LUHMES (cell line): ENCODE measurements around a stretch of chr2.

DNA sequence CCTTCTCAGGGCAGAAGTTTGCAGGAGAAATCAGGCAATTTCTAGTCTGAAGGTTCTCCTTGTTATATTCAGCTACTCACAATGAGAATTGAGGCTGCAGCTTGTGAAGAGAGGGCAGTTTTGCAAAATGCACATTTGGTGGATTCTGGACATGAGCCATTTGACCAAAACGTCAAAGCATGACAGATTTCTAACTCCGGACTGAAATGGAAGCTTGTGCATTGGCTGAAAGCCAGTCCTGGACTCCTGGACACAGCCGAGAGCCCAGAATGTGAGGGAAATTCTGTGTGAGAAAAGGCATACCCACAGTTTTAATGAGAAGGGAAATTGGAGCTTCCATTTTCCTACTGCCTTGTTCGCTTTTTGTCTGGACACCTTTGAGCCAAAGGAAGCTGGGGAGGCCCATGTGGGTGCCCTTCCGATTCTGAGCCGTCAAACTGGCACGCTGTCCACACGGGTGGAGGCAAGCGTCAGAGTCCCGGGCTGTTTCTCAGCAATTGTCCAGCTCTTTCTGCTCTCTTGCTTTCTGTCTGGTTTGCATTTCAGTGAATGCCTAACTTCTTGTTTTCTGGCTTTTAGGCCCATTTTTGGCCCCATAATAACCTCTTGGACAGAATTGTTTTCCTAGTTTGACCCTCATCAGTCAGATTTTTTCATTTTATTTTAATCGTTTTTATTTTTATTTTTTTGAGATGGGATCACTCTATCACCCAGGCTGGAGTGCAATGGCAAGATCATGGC is 23.8 kb upstream of the ROCK2 start:
- PRO-cap = no peak

GRCh38 chr2:11377863-11378472 is 33.5 kb upstream of the ROCK2 start:
- PRO-cap = no peak

- PRO-cap = no peak
Observed at GRCh38 chr2:11696807-11697891, 27.2 kb upstream of the NTSR2 start.

DNA sequence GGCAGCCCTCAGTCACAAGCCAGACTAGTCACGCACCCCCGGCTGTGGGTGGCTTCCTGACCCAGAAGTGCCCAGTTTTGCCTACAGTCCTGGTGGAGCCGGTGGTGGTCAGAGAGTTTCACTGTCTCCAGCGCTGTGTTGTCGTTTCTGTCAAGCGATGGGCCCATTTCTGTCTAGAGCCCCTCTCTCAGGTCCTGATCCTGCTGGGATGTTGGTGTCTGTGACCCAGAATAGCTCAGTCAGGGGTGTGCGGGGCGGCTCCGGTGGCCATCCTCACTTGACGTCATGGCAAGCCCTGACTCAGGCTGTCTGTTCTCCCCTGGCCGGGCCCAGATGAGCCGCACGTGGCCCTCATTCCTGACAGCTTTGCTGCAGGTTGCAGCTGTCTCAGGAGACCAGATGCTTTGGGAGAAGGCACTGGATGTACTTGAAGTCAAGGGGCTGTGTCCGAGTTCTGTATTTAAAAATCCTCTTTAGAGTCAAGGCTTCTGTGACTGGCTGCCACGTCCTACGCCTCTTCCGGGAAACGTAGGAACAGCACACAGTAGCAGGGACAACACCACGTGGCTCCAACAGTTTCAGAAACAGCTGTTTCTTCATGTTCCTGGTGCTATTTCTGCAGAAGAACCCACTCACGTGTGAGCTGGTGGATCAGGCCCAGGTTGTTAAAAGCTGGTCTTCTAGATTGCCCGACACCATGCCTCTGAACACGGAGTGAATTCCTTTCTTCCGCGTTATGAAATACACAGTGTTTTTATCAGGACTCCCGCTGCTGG is 28.1 kb upstream of the NTSR2 start:
- PRO-cap = no peak

DNA sequence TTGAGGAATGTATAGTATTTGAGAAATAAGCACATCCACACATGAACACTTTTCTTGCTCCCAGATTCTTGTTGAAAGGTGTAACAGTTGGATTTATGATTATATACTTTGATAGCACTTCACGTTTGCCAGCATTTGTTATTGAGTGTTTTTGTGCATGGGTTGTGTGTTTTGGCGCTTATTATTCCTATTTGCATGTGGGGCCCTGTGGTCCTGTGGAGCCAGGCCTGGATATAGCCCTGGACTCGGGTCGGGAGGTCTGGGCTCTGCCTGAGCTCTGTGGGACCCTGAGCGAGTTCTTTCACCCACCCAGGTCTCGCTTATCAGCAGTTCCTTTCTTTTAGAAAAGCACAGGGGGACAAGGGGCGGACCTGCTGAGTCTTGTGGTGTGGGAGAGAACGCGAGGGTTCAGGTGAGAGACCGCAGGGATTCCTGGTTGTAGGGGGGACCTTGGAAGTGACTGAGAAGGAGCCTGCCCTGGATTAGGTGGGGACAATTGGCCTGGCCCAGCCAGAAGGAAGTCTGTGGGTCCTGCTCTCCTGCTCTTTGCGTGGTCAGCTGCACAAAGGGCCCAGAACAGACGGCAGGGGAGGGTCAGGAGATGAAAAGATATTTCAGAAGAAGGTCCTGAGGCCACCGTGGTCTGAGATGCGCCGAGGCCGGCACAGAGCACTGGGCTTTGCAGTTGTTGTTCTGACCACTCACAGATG is 1.4 kb downstream of the LPIN1 start:
- PRO-cap = no peak

DNA sequence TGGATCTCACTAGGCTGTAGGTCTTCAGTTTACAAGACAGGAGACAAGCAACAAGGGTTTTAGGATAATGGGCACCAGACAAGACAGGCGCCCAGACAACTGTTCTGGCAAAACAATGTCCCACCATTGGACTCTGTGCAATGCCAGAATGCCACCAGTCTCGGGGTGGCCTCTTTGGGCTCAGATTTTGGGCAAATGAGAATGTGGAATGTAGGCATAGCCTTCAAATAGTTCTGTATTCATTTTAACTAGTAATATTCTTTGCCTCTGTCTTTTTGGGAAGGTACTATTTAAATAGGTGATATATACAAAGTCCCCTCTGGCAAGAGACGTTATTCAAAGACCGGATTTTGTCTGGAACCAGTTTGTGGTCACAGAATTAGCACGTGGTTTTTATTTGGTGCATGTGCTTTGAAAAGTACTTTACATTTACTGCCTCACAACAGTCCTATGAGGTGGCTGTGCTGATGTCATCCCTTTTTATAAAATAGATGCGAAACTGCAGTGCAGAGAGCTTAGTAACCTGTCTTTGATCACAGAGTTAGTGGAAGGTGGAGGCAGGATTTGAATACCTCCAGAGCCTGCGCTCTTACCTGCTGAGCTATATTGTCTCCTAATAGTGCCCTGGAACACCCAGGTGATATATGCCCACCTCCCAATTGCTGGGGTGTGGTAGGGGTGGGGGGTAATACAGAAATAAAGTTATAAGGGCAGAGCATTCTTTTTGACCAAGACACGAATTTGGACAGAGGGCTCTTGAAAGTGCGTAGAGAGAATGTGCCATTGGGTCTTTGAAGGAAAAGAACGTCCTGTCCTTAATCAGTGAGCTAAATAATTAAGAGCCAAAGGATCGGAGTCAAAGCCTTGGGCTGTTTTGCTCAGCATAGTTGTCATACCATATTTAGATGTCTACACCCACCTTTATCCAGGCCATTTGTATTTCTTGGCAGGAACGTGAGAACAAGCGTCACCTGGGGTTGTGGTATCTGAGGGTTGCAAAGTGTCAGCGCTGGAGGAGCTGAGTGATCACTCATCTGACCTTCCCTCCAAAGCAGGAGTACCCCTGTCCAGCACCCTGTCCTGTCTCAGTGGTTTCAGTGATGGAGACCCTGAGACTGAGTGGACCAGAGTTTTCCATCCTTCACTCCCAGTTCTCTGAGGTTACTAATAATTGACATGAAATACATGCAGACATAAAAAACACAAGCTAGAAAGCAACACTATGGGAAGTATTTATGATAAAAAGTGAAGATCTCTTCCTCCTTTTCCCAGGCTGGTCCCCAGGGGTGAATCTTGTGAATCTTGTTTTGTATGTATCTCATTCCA is 4.2 kb downstream of the LPIN1 start:
- PRO-cap = no peak

- PRO-cap = no peak
Observed at GRCh38 chr2:11867035-11867411, 120.6 kb downstream of the LPIN1 start.

DNA sequence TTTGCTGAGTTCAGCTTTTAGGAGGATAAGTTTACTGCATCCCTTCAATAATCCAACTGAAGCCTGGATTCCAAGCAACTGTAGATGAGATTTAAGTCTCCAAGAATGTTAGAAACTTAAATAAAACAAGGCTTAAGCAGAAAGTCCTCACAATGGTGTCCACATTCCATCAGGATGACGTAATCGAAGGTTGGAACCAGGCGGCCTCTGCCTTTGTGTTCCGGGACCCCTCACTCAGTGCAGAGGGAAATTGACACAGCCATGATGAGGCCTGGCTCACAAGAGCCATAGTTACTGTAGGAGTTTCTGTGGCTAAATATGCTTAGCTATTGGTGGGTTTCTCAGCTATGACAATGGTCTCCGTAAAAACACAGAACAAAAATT is 260.5 kb downstream of the LPIN1 start:
- PRO-cap = no peak

- PRO-cap = no peak
Observed at GRCh38 chr2:12079353-12079770, 332.9 kb downstream of the LPIN1 start.

DNA sequence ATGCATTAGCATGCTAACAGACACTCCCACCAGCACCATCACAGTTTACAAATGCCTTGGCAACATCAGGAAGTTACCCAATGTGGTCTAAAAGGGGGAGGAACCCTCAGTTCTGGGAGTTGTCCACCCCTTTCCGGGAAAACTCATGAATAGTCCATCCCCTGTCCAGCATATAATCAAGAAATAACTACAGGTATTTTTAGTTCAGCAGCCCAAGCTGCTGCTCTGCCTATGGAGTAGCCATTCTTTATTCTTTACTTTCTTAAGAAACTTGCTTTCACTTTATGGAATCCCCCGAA is 337.6 kb downstream of the LPIN1 start:
- PRO-cap = no peak

DNA sequence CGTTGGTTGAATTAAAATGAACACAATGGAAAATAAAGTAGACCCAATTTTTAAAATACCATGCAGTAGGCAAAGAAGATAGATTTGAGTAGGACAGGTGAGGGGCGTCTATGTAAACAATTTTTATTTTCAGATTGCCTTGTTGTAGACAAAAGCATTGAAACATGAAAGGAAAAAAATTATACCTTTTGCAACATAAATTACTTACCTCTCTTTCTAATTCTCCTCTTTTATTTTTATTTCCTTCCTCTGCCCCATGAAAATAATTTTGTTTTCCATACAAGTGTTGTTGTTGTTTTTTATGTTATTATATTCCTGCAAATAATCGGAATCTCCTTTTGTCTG is 344.4 kb downstream of the LPIN1 start:
- PRO-cap = no peak

DNA sequence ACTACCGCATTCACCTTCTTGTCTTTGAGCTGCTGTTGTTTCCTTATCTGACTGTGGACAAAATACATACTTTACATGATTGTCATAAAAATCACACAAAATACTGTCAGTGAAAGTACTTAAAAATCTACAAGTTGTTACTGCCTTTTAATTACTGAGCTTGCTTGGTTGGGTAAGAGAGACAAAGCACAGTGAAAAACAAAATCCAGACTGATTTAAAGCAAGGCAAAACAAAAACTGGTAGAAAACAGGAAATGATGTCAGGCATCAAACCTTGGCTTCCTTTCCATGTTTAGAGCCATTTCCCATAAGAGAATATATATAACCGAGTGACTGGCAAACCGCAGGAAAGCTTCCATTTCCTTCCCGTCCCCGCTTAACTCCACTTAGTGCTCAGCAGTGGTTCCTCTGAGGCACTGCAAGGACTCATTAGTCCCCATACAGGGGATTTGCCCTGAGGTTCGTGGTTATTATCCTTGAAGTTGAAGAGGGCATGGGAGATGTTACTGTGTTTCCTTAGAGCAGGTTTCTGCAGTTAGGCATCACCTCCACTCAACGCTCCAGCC is 446.3 kb downstream of the LPIN1 start:
- PRO-cap = no peak

GRCh38 chr2:15298775-15299182 is 262.4 kb downstream of the NBAS start:
- PRO-cap = no peak

- PRO-cap = no peak
Observed at GRCh38 chr2:15629865-15630278, 38.2 kb downstream of the DDX1 start.

- PRO-cap = bidirectional peak, plus-strand start at chr2:15941802, minus-strand start at chr2:15941635; unidirectional peak, plus-strand start at chr2:15942040; bidirectional peak, plus-strand start at chr2:15942247, minus-strand start at chr2:15942133
Observed at GRCh38 chr2:15941381-15942483, 1.4 kb downstream of the MYCN start.

DNA sequence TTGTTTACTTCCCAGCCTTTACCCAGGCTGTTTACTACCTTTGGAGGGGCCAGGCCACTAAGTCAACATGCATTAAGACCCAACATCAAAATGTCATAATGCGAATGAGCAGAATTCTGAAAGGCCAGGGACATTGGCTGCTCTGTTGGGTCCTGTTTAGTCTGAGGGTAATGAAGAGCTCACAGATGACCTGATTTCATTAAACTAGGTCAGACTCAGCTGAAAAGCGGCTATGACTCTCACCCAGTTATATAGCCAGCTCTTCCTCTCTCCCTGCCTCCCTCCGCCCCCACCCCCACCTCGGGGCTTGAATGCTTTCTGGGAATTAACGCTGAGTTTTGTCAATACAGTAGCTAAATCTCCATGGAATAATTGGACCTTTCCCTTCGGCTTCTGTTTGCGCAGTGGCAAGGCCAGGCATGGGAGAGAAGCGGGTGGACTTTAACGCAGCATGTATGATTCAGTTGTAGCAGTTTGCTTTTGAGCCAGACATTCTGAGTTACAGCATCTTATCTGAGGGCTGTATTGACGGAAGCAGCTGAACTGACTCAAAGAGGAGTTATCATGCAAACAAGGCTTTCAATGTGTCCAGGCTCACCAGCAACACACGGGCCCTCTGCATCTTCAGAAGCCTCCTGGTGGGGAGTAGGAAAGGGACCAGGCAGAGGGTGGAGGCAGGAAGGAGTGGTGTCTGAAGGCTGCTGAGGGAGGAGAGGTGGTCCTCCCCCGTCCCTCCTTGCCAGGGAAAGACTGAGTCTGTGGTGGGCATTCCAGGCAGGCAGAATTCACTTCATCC is 110.7 kb downstream of the MYCN start:
- PRO-cap = no peak

DNA sequence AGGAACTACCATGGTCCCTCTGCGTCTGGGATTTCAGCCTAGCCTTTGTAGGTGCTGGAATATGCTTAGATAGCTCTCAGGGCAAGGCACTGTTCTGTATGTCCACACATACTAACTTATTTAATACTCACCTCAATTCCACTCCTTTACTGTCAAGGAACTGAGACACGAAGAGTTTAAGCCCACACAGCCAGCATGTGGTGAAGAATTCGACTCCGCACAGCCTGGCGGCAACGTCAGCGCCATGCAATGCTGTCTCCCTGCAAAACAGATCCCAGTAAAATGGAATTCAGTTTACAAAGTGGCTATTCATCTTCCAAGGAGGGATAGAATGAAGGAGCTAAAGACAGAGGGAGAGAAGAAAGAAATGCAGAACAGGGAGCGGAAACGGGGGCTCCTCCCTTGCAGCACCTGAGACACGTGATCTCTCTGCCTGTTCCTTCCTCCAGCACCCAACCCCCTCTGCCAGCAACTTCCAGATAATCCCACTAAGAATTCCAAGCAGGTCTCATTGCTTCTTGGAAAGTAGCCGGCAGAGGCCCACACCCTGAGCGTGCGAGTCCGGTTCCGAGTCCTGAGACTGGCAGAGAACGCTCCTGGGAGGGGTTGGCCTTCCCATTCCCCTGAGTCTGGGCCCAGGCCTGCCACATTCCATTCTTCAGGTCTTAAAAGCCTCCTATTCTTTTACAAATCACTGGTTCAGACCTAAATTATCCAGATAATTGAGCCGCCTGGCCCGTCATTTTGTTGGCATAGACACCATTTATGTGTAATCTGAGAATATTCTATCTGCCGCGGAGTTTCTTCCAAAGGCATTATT is 165.1 kb downstream of the MYCN start:
- PRO-cap = no peak

DNA sequence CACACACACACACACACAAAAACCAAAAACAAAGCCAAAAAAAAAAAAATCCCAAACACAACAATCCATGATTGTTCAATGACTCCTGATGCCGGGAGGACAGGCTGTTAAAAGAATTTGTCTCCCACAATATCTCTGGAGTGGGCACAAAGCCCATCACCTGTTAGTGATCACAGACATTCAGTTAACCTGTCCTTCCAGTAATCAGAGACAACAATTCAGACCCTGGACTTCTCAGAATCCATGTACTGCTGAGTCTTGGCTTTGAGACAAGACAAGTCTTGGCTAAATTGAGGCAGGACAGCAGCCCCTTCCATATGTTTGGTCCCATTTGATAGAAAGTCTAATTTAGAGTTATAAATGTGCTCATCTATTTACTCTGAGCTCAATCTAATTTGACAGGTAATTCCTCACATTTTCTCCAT is 115.4 kb downstream of the CYRIA start:
- PRO-cap = no peak

DNA sequence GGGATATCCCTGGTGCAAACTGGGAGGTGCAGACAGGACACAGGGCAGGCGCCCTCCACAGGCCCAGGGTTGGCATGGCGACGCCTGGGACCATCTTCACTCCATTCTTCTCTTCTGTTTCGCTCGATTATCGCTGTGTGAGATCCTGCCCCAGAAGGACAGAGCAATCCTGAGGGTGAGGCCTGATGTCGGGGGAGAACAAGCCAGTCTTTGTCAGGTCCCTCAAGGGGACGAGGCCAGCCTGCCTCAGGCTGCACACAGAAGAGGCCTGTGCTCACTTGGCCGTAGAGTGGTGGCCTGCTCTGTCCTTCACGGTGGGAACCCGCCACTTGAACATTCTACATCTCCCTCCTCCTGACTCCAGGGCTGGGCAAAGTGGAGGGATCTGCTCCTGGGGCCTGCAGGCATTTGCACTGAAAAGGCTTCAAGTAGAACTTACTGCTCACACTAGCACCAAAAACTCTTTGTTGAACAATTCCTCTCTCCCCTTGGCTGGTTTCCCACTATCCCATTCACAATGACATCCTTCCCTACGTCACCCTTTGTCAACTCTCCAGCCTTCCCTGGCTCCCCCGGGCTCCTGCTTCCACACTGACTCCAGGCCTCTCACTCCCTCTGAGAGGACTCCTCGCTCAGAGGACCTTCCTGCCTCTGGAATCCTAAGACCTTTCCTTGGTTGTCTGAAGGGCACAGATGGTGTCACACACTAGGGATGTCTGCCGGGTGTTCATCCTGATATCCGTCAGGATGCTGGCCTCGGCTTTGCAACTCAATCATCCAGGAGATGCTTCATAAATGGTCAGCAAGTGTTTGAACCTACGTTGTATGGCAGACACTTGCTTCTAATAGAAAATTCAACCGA is 49.5 kb downstream of the CYRIA start:
- PRO-cap = no peak

DNA sequence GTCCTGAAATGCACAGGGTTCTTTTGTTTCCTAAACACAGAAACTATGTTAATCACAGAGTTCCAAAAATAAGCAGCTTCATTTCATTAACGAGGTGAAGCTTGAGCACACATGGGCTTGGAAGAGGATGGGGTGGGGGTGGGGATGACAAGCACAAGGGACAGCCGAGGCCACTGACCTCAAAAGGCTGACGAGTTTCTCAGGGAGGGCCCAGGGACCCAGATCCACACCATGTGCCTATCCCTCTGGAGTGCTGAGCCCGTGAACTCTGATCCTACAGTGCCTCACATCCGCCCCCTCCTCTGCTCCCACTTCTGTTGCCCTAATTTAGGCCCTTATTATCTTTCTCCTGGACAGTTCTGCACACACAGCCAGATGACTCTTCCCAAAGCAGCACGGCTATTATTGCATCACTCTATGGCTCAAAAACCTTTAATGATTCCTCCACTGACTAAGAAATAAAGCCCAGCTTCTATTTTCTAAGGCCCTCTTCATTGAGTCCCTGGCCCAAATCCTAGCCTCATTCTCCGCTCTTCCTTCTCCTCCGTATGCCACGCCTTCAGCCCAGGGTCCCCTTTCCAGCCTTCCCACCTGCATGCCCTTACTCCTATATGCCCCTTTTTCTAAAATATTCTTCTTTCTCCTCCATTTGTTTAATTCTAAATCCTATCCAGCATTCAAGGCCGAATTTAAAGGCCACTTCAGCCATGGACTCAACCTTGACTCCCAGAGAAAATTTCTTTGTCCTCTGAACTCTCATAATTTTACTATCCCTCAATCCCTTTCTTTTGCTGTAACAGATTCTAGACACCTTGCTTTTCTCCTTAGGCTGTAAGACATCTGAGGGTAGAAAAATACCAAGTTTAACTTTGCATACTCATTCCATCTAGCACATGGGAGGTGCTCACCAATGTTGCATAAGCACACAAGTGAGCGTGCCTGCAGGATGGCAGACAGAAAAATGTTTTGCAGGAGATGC is 24.6 kb downstream of the CYRIA start:
- PRO-cap = no peak